ENCODE measurements around the genes LRRC72 and AGR3.

DNA sequence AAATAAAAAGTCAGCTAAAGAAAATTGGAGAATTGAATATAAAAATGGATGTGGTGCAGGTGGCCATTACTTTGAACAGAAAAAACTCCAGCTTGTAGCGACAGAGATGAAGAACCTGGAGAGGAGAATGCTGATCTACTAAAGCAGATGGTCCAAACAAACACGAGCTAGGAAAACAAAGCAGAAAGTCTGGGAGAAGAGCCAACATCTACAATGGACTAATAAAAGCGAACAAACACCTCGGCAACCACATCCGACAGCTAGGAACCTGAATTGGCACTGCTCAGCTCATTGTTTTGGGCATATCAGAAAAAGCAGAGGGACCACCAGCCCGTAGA, 204.6 kb downstream of the NXPH1 start:
- PRO-cap: no peak

DNA sequence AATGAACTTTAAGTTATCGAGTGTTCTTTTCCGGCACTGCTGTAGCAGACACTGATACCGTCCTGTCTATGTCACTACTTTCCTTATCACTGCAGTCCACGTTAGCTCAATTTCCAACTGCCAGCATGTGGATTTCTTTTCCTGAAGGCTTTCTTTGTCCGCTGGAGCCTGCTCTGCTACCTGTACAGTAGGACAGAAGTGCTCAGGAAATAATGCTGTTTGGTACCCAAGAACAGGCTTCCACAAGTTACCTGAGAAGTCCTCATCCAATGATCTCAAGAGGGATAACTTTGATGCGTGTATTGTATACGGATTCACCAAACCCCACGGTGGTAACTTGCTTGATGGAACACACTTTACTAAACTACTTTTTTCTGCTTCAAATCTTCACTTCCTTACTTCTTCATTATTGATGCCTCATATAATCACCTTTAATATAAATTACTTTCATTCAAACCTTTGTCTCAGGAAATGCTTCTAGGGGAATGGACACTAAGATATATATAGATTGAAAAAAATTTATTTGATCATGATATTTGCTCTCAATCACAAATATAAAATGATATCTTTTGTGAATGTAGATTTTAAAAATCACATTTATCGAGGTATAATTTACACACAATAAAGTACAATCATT, 329.6 kb downstream of the NXPH1 start:
- PRO-cap: no peak

GRCh38 chr7:9872357-9872716, 1067.6 kb downstream of the NDUFA4 start:
- PRO-cap: no peak

DNA sequence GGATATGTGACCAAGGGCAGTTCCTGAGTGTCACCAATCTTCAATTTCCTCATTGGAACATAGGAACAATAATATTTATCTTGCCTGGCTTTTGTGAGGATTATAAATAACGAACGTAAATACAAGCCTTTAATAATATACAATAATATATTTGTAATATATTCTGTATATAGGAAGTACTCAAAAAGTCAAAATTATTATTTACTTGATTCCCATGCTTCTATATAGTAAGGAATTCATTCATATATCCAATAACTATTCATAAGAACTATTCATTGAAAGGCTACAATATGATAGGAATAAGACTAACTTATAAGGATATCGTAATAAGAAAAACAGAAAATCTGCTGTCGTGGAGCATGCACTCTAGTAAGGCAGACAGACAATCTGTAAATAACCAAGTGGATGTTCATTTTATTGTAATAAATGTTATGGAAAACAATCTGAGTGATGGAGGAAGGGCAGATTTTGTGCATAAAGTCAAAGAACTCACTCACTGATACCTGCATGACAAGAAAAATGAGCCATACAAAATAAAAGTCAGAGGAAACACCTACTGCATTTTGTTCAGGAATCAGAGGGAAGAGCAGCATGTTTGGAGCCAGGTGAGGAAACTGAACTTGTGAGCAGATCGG, 178.8 kb downstream of the PHF14 start:
- PRO-cap: no peak

DNA sequence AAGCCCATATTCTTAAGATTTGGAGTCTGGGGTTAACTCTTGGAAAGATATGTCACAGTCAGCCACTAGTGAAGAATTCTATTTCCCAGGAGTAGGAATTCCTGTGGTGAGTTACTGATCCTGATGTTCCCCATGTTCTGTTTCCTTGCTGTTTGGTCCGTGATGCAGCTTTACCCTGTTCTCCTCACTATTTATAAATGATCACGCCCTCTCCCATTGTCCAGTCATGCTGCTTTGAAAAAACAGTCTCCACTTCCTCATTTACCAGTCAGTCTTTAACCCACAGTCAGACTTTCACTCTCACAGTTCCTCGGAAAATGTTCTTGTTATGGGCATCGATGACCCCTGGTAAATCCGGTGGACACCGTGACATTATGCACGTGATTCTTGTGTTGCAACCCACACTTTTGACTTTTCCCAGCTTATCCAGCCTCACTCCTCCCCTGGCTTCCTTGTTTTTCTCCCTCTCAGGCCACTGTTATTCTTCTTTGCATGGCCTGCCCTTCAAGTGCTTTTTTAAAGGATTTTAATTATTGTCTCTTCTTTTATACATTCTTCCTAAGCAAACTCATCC, 14.4 kb downstream of the SCIN start:
- PRO-cap: no peak

- PRO-cap: no peak
Observed at GRCh38 chr7:12638060-12638745, 49.2 kb upstream of the ARL4A start.

DNA sequence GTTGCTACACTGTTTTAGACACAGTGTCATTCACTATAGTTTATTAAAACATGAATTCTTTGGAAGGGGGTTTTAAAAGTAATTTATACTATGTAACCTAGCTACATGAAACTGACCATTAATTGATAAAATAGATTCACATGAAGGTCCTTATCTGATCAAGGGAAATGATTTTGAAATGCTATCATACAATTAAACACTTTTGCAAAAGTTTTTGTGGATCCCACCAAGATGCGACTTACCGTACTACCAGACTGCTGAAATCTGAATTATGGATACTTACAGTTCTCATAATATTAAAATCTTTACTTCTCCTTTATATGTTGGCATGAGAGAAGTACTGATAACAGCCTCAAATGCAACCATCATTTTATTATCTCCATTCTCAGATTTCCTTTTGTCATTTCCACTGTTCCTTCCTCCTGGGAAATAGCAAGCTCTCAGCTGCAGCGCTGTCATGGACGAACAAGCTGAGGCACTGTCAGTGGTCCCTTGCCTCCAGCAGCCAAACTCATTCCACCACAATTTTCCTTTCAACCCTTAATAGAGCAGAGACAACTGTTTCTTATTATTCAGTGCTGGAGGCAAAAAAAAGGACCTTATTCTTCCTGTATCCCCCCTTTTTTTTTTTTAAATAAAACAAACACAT, 478.3 kb downstream of the ARL4A start:
- PRO-cap: no peak

- PRO-cap: no peak
Observed at GRCh38 chr7:14084713-14085156, 95.3 kb upstream of the ETV1 start.

- PRO-cap: no peak
Observed at GRCh38 chr7:15396504-15396910, 165.3 kb downstream of the AGMO start.

- PRO-cap: no peak
Observed at GRCh38 chr7:15839757-15840225, 153.3 kb upstream of the MEOX2 start.

DNA sequence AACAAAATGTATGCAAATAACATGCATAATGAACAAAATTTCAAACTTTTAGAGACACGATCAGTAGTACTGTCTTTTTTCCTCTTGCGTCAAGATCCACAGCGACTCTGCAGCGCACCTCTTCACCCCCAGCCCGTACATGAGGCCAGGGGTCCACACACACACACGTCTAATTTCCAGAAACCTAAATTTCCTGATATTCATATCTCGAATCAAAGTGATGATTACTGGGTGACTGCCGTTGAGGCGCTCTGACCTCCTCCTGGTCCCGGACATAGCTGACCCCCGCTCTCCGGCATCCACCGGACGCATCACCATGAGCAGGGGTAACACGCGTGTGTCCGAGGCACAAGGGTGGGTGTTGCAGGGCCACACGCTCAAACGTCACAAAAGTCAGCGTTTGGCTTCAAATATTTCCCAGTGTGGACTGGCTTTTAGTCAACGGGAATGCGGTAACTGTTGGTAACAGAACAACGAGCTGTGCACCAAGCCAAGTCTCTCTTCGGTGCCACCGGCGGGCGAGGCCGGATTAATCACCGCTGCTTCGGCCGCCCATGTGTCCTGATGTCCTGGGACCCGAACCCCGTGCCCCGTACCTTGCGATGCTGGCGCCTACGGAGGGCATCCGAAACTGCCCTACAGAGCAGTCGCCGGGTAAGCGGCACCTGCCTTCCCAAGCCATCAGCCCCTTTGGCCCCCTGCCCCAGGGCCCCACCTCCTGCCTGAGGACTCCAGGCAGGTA, at the start of gene LRRC72:
Gene LRRC72, plus strand, starts transcription at position 437 of the 742 bp plus-strand sequence.
- PRO-cap: no peak

DNA sequence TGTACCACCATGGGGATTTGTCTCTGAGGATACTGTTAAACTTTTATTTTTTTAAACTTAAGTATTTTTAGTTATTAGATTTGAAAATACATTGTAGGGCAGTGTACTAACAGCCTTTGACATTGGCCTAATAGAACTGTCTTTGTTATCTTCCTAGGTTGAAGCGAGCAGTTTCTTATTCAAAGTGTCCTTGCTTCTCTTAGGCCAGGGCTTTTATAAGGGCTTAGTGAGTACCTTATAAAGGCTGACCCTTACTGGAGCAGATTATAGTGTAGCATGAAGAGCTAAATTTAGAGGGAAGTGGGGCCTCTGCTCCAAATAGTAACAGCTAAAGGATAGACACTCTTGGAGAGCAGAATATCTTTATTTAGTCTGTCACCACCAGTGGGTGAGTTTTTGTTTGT, 15.9 kb downstream of the BZW2 start:
- PRO-cap: no peak

DNA sequence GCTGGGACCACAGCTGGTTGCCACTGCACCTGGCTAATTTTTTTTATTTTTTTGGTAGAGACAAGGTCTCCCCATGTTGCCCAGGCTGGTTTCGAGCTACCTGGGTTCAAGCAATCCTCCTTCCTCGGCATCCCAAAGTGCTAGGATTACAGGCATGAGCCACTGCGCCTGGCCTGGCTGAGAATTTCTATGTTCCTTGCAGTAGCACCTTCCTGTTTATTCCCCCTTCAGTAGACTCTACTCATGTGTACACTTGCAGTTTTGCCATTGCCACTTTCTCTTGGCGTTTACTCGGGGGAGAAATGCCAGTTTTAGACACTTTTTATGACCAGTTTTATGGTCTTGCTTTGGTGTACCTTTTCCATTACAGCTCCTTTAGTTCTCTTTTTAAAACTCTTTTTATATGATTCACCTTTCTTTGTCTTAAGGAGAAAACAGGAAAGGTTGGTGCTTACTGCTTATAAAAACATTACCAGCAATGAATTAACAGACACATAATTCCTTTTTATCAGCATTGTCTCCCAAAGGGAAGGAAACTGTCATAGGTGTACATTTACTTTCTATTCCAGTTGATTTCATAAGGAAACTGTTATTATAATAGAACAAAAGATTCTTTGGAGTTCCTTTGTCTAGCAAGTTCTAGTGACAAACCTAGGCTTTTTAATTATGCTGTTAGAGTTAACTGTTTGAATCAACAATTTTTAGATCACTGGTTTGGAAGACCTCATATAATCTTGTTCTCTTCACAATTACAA, 11.9 kb downstream of the TSPAN13 start:
- PRO-cap: no peak

GRCh38 chr7:16801200-16801612, 3.6 kb downstream of the AGR2 start:
- PRO-cap: no peak

DNA sequence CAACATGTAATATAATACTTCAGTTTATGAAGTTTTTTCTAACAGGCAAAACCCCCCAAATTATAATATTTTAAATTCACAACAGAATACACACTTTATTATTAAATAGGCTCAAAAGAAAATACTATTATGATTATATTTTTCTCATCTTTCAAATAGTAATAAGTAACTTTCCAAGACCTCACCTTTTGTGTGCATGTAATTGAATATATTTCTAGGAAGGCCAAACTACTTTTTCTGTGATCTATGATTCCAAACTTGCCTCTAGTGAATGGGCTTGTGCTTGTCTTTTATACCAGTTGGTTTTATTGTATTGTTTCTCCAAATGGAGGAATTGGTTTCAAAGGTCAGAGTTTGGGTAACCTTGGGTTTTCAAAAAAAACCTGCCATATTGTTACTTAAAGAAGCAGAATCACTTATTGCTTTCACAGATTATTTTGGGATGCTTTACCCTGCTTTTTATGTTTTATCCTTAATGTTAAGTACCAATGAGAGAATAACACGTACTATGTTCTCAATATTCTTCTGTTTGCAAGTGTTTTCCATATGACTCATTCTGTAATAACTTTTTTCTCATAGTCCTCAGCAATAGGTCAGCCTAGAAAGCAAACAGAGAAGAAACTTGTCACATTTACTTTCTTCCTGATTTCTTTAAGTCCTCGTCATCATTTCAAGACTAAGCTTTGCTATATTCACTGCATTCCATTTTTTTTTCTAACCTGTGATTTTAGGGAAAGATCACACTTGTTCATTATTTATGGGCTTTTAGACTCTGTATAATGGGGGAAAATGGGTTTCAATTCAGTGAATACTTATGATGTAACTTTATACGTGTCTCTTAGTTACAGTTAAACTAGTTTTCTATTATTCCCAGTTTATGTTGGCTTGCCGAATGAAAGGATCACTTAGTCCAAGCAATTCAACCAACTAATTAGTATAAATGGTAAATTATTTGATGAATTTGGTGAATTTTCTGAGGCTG, 6.7 kb upstream of the AGR2 start:
- PRO-cap: no peak

GRCh38 chr7:16853025-16853606, 28.7 kb downstream of the AGR3 start:
- PRO-cap: no peak

DNA sequence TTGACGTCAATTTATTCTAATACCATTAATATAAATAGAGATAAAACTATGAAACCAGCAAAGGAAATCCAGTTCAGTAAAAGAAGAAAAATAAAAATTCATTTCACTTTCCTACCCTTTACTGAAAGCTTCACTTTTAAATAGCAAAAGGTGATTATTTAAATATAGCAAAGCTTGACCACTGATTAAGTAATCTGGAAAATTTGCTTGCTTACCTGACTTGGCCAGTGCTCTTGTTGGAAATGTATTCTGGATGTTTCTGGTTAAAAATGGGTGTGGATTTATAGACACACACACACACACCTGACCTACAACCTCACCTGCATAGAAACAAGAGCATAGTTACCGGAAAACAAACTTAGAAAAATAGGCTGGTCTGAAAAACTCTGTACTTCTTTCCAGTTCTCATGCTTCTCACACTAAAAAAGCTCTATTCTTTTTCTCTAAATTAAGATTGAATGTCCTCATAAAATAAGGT, at the start of gene AGR3:
Gene AGR3, minus strand, starts transcription at position 255 of the 478 bp plus-strand sequence.
- PRO-cap: no peak

DNA sequence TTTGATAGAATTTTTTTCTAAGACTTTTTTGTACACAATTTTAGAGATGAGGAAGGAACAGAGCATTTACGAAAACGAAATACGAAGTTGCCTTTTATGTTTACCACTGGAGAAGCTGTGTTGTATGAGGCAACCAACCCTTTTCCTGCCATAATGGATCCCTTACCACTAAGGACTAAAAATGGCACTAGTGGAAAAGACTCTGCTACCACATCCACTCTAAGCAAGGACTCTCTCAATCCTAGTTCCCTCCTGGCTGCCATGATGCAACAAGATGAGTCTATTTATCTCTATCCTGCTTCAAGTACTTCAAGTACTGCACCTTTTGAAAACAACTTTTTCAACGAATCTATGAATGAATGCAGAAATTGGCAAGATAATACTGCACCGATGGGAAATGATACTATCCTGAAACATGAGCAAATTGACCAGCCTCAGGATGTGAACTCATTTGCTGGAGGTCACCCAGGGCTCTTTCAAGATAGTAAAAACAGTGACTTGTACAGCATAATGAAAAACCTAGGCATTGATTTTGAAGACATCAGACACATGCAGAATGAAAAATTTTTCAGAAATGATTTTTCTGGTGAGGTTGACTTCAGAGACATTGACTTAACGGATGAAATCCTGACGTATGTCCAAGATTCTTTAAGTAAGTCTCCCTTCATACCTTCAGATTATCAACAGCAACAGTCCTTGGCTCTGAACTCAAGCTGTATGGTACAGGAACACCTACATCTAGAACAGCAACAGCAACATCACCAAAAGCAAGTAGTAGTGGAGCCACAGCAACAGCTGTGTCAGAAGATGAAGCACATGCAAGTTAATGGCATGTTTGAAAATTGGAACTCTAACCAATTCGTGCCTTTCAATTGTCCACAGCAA, 40.7 kb downstream of the AHR start:
- PRO-cap: no peak

DNA sequence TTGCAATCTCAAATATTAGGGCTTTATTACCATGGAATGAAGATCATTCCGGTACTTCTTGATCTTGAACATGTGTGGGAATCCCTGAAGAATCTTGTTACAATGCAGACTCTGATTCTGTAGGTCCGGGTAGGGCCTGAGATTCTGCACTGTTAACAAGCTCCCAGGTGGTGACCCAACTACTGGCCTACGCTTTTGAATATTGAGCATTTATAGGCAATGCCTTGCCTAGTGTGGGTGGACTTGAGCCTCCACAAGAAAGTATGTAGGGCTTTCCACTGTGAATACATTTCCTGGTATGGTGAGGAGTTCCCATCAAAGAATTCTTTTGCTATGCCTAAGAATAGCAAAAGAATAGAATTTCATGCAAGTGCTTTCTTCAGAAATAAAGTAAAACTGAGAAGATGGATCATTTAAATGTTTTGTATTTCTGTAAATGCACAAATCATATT, 71.2 kb downstream of the AHR start:
- PRO-cap: no peak

DNA sequence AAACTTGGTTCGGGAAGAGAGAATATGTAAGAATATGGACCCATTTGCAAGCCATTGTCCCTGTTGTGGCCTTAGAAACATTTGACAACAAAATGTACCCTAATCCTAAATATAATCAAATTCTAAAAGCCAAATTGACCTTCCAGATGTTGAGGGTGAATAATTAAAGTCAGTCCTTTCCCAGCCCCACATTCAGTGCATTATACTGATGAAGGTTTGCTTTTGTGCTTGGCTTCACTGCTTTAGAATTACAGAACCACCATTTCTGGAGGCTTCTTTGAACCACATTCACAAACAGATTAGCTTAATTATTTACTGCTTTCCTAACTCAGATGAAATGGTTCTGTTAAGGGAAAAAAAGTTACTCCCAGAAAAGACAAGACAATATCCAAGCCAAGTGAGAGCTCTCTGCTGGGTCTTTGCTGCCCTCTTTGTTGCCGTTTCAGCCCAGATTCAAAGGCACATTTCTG, 188.8 kb downstream of the AHR start:
- PRO-cap: bidirectional peak, plus-strand start at position 384 of the sequence, minus-strand start at position 301 of the sequence